ENCODE data around the gene COBL.

GRCh38 chr7:50345830-50346589, 41.5 kb downstream of the IKZF1 start:
- PRO-cap = no peak

DNA sequence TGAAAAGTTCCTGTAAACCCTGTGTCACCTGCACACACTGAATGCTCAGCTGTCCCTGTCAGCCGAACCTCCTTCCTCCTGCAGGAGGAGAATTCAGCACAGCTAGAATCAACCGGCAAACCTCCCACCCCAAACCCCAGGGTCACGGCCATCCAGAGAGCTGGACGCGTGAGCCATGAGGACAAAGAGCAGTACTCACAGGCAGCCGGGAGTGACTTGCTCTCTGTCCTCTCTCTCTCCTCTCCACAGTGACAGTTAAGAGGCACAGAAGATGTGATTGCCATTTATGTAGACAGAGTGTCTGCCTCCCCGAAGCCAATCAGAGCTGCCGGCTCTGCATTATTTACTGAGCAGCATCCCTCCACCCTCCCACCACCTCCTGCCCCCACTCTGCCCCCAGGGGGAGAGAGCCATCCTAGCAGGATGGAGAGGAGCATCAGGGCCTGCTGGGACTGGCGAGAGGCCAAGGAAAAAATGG, 4.4 kb downstream of the DDC start:
- PRO-cap = no peak

DNA sequence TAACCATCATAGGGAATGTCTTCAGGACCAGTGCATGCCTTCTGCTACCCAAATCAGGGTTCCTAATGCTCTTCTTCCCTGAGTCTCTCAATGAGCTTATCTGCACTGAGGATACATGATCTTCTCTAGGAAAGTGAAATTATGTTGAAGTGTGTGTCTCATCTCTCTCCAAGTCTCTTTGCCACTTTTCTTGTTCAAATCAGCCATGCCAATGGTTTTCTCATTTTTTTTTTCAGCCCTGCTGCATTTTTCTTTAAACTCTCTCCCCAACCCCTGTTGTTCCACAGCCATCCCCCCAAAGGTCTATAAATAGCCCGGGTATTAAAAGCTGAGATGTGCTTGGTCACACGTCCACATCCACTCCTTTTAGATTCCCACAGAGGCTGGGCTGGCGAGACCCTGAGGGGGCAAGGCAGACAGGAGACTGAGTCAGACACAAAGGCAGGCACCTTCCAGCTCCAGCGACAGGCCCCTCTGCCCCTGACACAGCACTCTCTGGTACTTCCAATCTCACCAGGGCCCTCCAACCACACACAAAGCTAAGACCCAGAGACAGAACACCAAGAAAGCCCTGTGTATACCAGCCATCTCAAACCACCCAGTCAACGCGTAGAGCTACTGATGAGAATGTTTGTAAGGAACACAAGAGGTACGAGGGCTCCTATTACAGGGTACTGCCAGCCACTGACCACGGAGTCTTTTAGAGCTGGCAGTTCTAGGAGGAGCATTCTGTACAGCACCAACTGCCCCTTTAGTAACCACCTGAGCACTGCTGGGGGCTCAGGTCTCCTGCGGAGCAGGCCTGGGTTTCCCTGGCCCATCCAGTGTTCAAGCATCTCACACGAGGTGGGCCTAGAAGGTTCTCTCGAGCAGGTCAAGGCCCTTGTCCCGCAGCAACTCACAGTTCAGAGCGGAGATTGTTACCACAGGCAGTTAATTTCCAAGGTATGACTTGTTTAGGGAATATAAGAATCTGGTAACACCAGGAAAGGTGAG, 64.1 kb upstream of the DDC start:
- PRO-cap = no peak

DNA sequence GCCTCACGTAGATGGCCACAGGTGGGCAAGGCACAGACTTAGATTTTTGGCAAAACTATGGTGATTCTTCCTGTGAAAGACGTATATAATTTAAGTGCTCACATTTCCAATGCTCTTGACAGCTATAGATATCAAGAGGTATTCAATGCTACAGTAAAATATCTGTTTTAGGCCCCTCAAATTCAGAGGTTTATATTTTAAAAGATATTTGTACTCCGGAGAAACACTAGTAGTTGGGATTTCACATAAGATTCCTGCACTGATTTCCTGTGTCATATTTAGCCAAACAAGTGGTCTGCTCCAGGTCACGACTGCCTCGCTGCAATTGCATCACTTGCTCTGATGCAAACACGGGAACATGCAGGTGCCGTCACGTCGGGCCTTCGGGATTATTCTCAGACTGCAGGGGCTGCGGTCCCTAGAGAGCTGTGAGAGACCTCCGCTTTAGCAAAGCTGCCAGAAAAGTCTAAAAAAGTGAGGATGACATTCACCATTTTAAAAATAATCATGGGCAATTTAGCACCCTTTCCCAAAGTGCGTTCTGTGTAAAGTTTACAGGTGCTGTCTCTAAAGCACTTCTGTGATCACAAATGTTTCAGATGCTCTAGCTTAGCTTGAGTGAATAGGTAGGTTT, 93.4 kb upstream of the DDC start:
- PRO-cap = no peak

- PRO-cap = no peak
Observed at GRCh38 chr7:50667391-50668294, 102.4 kb upstream of the DDC start.

- PRO-cap = no peak
Observed at GRCh38 chr7:50674259-50674885, 108.3 kb downstream of the GRB10 start.

DNA sequence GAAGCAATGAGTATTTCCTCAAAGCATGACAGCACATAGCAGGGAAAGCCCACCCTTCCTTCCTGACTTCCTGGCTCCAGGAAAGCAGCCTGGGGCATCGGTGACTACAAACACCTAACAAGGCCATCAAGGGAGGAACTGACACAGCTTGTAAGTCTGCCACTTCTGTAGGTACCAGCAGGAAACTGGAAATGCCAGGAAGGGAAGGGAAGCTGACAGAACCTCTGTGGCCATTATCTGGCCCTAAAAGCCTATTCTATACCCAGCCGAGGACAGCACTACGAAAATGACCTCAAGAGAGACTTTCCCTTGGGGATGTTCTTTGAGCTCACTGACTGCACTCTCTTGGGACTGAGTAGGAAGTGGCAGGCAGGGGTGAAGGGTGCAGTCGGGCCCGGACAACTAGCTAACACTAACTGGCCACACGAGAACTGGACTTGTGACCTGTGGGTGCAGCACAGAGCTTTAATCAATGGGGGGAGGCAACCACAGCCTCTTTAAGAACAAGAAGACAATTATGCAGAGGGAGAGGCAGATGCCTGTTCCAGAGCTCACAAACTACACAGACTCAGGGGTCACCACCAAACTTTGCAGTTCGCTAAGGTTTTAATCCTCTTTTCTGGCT, 52.0 kb downstream of the GRB10 start:
- PRO-cap = no peak

GRCh38 chr7:51255046-51255948, 61.3 kb downstream of the COBL start:
- PRO-cap = no peak

GRCh38 chr7:51315801-51316312, 752 bp downstream of the COBL start:
- PRO-cap = no peak

- PRO-cap = no peak
Observed at GRCh38 chr7:51316313-51317331, at the start of gene COBL. Gene COBL (minus strand): TSS chr7:51316809.

DNA sequence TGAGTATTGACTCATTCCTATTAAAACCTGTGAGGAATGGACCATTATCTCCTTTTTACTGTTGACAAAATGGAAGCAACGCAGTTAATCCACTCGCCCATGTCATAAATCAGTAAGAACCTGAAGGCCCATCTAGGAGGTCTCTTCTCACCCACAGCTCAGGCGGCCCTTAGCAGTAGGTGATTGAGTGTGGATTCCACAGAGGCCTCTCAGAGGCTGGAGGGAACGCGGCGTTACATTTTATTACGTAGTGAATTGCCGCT, 290.2 kb upstream of the COBL start:
- PRO-cap = no peak

- PRO-cap = no peak
Observed at GRCh38 chr7:53004828-53005109, 30.7 kb upstream of the POM121L12 start.

DNA sequence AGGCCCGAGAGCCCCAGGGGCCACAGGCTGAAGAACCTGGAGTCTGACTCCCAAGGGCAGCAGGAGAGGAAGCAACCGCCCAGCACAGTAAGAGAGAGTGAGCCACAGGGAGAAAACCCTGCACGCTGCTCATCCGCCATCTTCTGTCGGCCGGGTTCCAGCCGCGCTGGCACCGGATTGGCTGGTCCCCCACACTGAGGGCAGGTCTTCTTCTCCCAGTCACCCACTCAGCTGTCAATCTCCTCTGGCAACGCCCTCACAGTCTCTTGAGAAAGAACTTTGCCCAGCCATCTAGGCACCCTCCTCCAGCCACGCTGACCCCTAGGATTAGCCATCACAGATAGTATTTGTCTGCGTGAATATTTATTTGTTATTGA, 730.4 kb upstream of the VSTM2A start:
- PRO-cap = no peak

DNA sequence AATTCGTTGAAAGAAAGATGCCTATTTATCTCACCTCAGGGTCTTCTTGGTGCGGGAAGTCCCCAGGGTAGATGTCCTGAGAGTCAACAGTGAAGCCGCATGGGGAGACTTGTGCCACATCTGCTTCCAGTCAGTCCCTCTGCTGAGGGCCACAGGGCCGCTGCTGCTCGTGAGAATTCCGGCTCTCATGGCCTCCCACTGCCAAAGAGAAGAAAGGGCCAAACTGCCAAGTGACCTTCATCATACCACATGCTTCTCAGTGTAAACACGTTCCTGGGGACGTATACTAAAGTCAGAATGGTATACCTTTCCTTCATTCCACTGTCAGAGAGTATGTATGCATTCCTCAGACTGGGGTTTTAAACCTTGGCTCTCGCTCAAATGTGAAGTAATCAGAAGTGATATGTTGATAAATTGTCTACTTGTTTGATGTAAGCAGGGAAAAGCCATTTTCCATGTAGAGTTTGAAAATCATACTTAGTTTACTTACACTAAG, 52.8 kb upstream of the SEC61G start:
- PRO-cap = no peak

GRCh38 chr7:55020148-55021172, 1.6 kb downstream of the EGFR start:
- PRO-cap = no peak

DNA sequence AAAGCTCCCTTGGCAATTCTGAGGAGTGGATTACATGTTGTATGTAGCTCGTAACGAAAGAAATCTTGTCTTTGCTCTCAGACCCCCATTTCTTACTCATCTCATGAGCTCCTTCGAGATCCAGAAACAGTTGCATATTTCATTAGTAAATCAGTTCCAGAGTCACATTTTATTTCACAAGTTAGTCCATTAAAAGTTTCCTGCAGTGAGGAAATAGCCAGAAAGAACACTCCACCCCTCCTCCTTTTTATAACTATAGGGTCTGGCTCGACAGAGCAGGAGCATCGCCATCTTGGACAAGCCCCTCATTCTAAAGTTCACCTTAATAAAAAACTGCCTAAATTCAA, 7.3 kb downstream of the EGFR start:
- PRO-cap = no peak

DNA sequence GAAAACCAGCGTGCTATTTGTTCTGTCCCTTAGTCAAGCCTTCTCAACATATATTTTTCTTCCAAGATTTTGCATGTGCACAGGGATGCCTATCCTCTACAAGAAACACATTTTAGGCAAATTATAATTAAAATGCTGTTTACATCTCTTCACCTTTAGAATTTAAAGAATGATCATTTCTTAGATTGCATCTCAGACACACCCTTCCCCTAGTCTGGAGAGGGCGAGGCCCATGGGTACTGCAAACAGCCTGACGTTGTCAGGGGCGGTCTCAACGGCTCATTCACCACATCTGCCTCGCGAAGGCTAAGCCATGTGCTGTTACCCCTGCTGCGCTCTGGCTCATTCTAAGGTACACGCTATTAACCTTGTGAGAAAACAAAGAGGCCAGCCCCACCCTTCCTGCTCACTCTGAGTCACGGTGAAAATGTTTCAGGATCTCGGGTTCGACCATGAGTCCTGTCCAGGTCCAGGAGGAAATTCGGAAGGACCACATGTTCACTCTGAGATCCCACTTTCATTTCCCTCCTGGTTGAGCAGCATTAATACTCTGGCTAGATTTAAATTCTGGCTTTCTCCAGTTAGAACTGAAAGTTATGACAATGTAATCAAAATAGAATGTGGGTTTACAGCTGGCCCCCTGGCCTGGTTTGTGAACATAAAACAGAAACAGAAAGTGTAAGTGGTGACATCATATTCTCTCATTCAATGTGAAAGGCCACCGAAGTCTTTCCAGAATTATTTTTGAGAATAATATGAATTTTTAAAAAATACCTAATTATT, 55.2 kb downstream of the EGFR start:
- PRO-cap = no peak

- PRO-cap = no peak
Observed at GRCh38 chr7:55078430-55078758, 59.6 kb downstream of the EGFR start.

GRCh38 chr7:55095320-55096052, 76.7 kb downstream of the EGFR start:
- PRO-cap = no peak

GRCh38 chr7:55100975-55101573, 82.3 kb downstream of the EGFR start:
- PRO-cap = no peak